ENCODE data around the gene F11.

DNA sequence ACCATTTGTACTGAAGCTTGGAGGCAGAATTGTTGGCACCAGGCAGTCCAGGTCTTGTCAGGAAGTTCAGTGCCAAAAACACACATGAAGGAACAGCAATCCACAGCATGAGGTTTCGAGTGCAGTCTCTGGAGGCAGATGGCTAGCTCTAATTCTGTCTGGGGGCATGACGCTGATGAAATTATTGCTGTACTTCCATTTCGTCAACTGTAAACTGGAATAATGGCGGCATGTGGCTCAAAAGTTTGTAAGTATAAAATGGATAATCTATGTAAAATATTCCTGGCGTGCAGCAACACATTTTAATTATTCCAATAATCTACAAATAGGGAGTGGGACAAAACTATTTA, 18.7 kb upstream of the CENPU start:
- PRO-cap: no peak
- RAMPAGE, long total RNA: no peak

DNA sequence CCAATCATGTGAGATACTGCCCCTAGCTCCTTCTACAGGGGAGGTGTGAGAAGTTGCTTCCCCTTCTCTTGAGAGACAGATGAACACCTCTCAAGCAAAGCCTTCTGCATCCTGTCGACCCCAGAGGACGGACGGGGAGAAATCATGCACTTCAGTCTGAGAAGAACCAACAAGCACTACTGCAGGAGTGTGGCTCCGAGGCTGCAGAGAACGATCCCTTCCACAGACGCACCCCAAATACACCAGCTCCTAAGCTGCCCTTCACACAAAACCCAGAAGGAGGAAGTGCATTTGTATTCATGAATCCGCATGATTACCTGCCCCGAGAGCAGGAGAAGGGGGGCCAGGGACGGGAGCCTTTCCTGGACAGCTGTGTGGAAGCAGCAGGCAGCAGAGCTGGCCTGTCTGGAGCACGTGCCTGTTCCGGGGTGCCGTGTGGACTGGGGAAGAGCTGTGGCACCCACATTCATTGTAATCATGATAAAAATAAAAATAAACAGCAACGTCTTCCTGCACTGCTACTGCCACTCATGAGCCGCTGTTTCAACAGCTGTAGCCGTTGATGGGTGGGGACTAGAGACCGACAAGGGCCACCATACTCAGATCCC, 43.0 kb downstream of the ACSL1 start:
- PRO-cap: no peak
- RAMPAGE, long total RNA: no peak

DNA sequence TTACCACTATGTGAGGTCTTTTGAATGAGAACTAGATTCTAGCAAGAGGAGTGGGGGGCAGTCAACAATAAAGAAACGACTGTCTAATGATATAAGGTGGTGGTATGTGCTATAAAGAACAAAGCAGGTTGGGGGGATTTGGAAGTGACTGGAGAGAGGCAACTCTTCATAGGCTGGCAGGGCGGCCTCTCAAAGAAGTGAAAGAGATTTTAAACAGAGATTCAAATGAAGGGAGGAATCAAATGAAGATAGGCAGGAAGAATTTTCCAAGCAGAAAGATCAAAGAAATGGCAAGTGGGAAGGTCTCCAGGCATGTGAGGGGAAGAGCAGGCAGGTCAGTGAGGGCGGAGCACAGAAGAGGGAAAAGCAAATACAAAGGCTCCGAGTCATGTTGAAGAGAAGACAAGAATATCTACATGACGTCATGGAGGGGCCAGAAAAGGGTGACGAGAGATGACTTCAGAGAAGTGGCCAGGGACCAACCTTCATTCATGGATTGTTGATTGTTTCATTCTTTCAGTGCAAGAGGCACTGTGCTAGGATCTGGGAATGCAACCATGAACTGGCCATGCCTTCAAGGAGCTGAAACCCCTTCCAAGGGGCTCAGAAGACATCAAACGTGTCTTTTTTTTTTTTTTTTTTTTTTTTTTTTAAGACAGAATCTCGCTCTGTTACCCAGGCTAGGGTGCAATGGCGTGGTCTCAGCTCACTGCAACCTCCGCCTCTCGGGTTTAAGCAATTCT, 13.0 kb upstream of the ACSL1 start:
- PRO-cap: no peak
- RAMPAGE, long total RNA: no peak

DNA sequence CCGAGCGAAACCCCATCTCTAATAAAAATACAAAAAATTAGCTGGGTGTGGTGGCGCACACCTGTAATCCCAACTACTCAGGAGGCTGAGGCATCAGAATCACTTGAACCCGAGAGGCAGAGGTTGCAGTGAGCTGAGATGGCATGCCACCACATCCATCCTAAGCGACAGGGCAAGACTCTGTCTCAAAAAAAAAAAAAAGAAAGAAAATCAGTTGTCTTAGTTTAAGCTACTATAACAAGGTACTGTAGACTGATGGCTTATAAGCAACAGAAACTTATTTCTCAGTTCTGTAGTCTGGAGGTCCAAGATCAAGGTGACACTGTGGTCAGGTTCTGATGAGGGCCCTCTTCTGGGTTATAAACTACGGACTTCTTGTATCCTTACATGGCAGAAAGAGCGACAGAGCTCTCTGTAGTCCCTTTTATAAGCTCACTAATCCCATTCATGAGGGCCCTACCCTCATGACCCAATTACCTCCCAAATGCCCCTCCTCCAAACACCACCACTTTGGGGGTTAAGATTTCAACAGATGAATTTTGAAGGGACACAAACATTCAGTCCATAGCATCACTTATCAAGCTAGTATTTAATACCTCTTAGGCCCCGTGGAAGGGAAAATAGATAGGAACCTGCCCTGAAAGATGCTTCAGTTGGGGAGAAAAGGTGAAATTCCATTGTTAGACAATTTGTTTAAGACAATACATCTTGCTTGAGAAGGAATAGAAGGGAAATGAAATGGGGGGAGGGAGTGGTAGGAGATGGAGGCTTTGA, 4.9 kb downstream of the SLC25A4 start:
- PRO-cap: no peak
- RAMPAGE, long total RNA: no peak

DNA sequence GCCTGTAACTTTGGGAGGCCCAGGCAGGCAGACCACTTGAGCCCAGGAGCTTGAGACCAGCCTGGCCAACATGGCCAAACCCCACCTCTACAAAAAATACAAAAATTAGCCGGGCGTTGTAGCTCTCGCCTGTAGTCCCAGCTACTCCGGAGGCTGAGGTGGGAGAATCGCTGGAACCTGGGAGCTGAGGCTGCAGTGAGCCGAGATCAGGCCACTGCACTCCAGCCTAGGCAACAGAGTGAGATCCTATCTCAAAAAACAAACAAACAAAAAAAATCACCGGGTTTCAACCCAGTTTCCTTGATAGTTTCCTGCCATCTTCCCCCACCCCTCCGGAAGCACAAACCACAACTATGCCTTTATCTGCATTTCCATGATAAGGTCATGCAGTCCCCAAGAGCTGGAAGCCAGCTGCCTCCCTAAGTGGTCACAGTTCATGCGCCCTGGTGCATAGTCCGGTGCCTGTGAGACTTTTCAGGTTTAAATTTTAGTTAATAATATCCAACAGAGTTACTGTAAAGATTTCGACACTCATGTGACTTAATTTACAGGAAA, 1.4 kb downstream of the CFAP97 start:
- PRO-cap: no peak
- RAMPAGE, long total RNA: no peak

DNA sequence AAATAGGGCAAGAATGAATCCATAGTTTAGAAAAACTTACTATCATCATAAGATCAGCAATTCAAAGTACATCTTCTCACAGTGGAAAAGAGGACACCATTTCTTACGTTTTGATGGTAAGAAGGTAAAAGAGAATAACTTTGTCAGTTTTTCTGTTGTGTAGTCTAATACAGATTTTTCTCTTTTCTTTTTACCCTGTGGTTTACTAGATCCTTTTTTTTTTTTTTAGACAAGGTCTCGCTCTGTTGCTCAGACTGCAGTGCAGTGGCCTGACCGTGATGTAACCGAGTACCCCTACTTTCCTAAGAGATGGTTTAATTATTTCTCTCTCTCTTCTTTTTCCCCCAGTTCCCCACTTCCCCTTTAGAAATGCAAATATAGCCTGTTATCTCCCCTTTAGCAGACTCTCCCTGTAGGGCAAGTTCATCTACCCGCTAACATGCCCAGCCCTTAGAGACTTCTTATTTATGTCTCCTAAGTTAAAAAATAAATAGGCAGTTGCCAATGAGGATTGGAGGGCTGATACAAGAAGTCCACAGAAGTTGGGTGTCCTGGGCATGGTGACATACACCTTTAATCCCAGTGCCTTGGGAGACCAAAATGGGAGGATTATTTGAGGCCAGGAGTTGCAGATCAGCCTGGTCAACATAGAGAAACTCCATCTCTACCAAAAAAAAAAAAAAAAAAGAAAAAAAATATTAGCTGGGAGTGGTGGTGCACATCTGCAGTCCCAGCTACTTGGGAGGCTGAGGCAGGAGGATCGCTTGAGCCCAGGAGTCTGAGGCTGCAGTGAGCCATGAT, 4.5 kb downstream of the SNX25 start:
- PRO-cap: no peak
- RAMPAGE, long total RNA: no peak

GRCh38 chr4:185227454-185228409, 18.3 kb downstream of the SNX25 start:
- PRO-cap: no peak
- RAMPAGE, long total RNA: start-site peak on the plus strand at chr4:185227964-185228101, 9 reads

DNA sequence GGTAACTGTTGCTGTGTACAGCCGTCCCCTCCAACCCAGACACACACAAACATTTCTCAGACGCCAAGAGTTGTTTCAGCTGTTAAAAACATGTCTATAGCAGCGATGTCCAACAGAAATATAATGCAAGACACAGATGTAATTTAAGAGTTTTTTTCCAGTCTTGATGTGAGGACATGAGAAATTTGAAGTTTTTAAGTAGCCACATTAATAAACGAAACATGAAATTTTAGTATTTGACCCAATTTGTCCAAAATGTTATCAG, 601 bp downstream of the ANKRD37 start:
- PRO-cap: no peak
- RAMPAGE, long total RNA: no peak

DNA sequence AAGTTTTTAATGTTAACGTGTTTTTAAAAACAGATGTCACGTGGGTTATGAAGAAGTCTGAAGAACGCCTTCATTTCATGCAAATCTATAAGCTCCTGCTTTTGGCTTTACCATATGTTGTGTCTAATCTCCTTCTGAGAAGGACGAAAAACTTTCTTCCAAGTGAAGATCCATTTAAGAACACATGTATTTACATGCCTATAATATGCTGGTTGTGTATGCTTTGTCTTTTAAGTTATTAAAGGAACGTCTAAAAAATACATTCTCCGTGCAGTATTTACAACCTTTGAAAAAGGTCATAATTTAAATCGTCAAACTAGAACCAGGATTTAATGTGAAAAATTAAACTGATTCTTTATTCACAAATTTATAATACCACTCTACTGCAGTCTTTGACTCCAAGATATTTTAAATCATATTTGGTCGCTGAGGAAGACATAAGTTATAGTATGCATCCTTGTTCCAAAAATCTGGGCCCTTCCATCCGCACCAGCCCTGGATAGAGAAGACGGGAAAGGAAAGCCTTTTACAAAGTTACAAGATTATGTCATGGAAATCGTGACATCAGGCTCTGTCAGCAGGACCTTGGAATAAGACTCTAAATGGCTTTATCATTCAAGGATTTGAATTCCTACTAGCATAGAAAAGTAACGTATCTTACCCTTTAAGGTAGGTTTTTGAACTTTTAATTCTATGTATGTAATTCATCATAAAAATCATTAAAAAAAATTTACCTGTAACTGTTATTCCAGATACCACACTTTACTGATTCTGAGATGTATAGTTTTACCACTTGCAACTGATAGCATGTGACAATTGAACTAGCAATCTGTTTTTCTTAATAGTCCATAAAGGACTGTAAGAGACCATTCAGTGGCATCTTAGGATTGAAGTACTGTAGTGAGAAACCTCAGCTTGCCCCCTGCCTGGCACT, 3.6 kb downstream of the ANKRD37 start:
- PRO-cap: no peak
- RAMPAGE, long total RNA: no peak

- PRO-cap: no peak
- RAMPAGE, long total RNA: no peak
Observed at GRCh38 chr4:185499993-185500756, 28.6 kb upstream of the CCDC110 start.

- PRO-cap: no peak
- RAMPAGE, long total RNA: no peak
Observed at GRCh38 chr4:185539685-185540074, 4.4 kb upstream of the PDLIM3 start.

- PRO-cap: no peak
- RAMPAGE, long total RNA: no peak
Observed at GRCh38 chr4:185576484-185577213, 41.3 kb upstream of the PDLIM3 start.

GRCh38 chr4:185661562-185661810, 126.2 kb upstream of the PDLIM3 start:
- PRO-cap: no peak
- RAMPAGE, long total RNA: no peak

GRCh38 chr4:185709848-185711188, 101.7 kb downstream of the SORBS2 start:
- PRO-cap: bidirectional peak, plus-strand start at chr4:185710287, minus-strand start at chr4:185710256
- RAMPAGE, long total RNA: no peak

DNA sequence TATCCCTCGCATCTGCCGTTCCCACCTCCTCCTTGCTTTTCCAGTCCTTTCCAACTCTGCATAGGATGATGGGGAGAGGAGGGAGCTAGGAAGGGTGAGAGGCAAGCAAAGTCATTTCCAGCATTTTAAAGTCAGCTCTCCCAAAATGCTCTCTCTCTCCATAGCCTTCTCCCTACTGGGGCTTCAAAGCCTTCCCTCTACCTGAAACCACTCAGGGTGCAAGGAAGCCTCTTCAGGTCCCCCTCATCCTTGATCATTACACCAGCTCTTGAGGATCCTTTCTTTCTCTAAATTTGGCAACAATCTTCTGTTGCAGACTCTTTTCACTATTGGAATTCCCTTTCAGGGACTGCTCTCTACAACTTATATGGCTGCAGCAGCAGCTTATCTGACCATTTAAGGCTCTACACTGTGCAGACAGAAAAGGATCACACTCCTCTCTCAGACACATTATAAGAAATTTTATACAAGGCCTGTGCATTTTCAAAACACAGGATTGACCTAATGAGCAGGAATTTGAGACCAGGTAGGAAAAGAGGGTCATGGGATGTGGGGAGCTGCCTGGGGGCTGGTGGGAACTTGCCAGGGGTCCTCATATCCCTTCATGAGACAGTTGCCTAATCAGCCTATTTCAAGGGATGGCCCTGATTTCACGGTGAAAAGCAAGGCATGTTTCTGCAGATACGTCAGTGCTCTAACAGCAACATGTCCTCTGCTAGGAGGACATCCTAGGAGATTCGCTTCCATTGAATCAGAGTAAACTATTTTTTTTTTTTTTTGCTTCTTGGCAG, 77.2 kb downstream of the SORBS2 start:
- PRO-cap: no peak
- RAMPAGE, long total RNA: no peak

DNA sequence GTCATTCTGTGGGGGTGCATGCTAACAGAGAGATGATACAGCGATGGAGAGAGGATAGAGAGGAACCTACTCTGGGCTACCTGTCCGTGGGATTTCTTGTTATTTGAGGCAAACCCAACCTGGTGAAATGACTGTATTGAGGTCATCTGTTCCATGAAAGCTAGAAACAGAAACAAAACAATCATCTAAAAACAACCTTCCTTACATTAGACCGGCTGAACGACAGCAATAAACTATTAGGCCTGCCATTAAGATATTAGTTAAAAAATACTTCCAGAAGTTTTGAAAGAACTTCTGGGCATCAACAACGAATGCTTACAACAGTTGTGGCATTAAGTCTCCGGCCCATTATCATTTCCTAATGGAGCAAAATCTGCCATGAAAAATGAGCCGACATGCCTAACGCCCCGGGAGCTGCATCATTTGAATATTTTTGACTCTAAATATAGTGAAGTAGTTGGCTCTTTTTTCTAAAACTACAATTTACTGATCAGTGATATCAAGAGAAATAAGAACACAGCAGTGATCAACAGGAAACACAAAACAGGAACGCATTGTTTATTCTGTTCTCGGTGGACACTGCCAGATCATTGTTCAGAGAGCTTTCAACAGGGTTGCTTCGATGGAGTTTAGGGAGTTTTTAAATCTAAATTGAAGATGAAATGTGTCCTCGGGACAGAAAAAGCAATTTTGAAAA, 27.4 kb downstream of the SORBS2 start:
- PRO-cap: no peak
- RAMPAGE, long total RNA: no peak

GRCh38 chr4:185814753-185815060, 2.7 kb upstream of the SORBS2 start:
- PRO-cap: no peak
- RAMPAGE, long total RNA: no peak

- PRO-cap: bidirectional peak, plus-strand start at chr4:186026907, minus-strand start at chr4:186026769
- RAMPAGE, long total RNA: no peak
Observed at GRCh38 chr4:186026678-186026993, 42.3 kb upstream of the TLR3 start.

DNA sequence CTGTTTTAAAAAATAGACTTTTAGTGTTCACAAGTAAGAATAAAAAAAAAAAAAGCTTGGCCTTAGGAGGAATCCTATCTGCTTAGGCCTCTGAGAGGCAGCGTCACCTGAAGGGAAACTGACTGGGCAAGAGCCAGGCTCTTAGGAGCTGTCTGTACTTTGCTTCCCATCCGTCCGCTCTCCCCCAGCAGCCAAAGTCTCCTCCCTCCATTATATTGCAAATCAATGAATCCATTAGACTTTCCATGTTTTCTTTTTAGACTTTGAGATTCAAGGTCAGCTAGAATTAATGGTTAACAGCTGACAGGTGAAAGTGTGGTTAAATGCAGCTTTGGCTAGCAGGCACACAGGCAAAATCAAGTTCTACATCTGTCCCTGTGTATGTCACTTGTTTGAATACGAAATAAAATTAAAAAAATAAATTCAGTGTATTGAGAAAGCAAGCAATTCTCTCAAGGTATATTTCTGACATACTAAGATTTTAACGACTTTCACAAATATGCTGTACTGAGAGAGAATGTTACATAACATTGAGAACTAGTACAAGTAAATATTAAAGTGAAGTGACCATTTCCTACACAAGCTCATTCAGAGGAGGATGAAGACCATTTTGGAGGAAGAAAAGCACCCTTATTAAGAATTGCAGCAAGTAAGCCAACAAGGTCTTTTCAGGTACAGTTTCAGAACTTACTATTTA, at the start of gene F11:
F11 (plus strand) TSS at position 566 of the 697 bp plus-strand sequence.
- PRO-cap: no peak
- RAMPAGE, long total RNA: no peak

- PRO-cap: no peak
- RAMPAGE, long total RNA: no peak
Observed at GRCh38 chr4:186554169-186554928, 1.0 kb downstream of the MTNR1A start.

Data from vagina (tissue), 1 donor.